Placental pericyte (primary cell): Measurements from ENCODE around the gene NOLC1.

- CAGE, long polyA plus RNA = no peak
Observed at GRCh38 chr10:100412907-100413447, 49.8 kb upstream of the WNT8B start.

GRCh38 chr10:100749663-100749971 lies 4.2 kb downstream of the PAX2 start:
- CAGE, long polyA plus RNA = no peak

DNA sequence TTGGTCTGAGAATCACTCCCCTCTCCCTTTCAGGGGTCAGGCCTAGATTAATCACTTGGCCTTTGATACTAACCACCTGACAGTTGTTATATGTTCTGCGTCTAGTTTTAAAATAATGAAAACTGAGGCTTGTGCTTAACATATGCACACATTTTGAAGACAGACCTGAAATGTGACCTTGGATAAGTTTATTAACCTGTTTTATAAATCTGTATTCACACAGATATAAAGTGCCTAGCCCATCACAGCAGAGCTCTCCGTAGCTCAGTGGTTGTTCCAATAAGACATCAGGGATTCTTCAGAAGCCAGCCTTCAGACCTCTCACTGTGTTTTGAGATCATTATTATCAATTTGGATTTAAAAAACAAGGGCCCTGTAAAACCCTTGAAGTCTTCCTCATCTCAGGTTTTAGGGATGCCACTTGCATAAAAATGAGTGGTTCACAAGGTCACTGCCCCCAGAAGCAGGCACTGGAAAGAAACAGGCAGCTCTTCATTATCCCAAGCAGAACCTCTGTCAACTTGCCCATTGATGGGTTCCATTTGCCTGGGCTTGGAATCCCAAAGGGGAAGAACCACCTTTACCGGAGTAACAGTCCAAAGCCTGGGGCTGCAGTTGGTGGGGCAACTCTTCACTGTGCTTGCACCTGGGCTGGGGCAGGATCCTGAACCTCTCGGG lies 1.1 kb downstream of the MRPL43 start:
- CAGE, long polyA plus RNA = no peak

GRCh38 chr10:100986781-100987096 lies 558 bp downstream of the MRPL43 start:
- CAGE, long polyA plus RNA = no peak

DNA sequence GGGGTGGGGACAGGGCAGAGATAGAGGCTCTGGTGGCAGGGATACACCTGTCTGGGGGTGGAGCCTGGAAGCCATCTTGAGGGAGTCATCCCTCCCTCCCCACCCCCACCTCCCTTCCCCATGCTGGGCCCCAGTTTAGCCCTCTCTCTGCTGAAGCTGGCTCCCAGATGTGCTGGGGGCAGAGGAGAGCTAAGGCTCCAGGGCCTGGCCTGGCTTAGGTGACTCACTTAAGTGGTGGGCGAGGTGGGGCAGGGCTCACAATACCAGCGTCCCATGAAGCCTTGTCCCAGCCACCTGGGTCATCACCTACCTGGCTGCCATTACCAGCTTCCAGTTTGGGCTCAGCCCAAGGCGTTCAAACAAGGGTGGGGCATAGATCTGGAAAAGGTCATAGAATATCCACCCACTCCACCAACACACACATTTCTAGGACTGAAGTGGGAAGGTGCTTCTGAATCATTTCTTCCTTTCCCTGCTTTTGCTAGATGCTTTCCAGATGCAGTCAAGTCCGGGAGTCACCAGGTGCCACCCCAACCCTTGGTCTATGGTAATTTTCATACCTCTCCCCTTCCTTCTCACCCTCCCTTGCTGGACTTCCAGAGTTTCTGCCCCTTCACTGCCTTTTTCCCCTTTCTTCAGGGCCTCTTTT lies 8.3 kb downstream of the KAZALD1 start:
- CAGE, long polyA plus RNA = no peak

DNA sequence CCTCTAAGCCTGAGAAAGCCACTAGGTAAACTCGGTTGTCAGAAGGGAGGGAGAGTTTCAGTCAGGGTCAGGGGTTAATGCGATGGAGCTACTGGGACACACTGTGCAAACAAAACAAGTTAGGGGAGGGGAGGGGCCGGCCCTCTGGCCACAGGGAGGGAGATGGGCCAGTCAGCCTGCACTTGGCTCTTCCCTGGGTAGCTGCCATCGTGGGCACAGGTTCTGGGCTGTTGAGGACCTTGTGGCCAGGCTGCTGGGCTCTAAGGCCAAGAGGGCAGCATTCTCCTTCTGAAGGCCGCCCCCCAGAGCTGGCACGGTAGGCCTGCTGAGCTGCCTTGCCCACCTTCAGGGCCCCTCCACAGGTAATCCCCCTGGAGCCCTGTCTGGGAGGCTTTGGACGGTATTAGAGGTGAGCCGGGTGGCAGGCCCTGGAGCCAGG lies 31.3 kb downstream of the KAZALD1 start:
- CAGE, long polyA plus RNA = no peak

GRCh38 chr10:101142095-101142742 lies 11.1 kb downstream of the TLX1 start:
- CAGE, long polyA plus RNA = no peak

DNA sequence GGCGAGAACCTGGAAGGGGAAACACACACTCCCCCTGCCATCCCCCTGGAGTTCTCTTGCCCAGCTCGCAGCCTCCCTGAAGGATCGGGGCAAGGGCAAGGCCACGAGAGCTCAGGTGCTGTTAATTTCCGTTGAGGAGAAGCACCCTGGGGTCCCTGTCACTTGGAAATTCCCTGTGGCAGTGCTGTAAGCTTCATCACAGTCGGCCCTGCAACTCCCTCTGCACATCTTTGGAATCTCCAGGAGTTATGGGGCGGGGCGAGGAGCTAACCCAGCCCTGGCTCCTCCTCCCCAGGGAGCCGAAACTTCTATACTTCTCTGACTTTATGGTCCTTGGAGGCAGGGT lies 15.8 kb downstream of the TLX1 start:
- CAGE, long polyA plus RNA = no peak

- CAGE, long polyA plus RNA = no peak
Observed at GRCh38 chr10:101397196-101397533, 43.2 kb downstream of the BTRC start.

DNA sequence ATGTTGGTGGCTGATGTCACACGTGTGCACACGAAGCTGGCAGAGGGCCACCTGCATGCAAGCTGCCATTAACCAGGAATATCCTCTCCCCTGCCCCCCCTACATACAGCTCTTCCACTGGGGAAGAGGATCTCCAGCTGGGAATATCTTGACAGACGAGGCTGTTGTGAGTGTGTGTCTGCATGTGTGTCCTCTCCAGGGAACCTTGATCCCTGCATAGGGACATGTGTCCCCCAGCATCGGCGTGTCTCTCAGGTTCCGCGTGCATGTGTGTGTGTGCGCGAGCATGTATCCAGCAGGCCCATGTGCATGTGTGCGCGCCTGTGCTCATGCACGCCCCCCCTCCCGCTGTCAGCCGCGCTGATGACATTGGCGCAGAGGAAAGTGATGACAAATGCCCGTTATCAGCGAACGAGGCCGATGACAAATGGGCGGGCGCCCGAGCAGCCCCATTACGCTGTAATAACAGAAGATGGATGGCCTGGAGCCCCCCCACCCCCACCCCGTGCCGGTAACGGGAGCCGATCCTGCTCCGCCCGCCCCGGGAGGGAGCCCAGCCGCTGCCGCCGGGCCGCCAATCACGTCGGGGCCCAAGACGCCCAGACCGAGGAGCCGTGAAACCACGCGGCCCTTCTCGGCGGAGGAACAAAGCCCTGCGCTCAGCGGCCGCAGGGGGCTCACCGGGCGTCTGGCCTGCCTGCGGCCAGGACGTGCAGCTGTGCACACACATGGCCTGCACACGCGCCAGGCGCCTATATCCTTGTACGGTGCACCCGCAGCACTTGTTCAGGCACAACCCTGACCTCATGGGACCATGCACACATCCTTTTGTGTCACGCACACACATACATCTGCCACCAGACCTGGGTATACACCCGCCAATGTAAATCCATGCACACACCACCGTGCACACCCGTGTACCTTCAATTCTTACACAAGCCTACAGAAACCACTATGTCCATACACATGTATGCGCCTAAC lies 21.6 kb downstream of the POLL start:
- CAGE, long polyA plus RNA = no peak

DNA sequence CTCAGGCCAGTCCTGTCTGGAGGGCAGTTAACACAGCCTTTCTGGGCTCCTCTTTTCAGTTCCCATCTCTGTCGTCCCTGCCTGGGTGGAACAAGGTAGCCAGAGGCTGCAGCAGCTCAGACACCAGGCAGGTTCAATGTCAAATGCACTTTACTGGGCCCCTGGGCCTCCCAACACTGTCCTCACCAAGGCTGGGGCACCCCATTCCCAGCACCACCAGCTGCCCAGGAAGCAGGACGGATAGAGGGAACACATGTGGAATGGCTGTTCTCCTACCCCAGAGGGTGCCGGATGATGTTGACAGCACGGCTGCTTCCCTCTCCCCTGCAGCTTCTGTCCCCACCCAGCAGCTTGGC lies 9.3 kb downstream of the POLL start:
- CAGE, long polyA plus RNA = no peak

DNA sequence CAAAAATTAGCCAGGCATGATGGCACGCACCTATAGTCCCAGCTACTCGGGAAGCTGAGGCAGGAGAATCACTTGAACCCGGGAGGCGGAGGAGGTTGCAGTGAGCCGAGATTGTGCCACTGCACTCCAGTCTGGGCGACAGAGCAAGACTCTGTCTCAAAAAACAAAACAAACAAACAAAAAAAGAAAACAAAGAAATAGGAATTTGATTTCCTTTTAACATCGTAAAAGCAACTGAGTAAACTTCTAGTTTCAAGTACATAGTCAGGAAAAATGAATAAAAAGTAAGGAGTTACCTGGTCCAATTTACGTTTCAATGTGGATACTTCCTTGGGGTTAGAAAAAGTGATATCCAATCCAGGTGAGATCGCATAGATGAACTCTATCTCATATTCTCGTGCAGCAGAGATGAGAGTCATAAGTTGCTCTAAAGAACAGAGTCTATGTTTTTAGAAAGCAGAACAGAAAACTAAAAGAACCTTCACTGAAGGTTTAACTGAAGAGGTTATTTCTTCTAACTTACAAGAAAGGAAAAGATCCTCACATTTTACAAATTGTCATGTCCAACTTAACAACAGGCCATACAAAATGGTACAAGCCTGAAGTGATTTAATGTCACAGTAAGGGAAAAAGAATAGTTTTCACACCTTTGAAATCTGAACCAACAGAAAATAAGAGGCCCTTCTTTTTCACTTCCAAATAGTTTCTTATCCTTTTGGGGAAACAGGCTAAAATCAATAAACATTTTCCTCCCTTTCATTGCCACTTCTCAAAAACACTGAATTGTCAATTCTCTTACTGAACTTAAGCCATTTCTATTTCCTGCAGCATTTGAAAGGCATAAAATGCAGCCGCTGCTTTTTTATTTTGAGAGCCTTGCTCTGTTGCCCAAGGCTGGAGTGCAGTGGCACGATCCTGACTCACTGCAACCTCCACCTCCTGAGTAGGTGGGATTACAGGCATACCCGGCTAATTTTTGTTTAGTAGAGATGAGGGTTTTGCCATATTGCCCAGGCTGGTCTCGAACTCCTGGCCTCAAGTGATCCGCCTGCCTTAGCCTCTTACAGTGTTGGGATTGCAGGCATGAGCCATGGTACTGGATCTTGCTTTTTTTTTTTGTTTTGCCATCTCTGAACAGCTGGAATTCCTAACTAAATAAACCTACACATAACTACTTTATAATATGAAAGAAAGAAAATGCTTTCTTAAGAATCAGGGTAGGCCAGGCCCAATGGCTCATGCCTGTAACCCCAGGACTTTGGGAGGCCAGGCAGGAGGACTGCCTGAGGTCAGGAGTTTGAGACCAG lies 7.9 kb downstream of the OGA start:
- CAGE, long polyA plus RNA = no peak

DNA sequence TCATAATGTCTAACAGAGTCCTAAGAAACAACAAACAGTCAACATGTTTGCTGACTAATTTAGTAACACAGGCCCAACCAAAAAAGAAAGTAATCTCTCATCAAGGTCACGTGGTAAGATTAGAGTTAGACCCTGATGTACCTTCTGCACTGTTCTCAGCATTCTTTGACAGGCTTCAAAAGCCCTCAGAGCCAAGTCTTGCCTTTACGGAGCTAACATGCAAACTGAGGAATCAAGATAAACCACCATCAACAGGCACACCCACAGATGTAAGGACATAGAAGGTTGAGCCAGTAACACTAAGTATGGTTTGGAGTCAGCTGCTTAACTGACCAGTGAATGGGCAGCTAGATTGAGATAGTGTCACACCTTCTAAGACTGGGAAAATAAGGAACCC lies 15.2 kb upstream of the KCNIP2 start:
- CAGE, long polyA plus RNA = no peak

DNA sequence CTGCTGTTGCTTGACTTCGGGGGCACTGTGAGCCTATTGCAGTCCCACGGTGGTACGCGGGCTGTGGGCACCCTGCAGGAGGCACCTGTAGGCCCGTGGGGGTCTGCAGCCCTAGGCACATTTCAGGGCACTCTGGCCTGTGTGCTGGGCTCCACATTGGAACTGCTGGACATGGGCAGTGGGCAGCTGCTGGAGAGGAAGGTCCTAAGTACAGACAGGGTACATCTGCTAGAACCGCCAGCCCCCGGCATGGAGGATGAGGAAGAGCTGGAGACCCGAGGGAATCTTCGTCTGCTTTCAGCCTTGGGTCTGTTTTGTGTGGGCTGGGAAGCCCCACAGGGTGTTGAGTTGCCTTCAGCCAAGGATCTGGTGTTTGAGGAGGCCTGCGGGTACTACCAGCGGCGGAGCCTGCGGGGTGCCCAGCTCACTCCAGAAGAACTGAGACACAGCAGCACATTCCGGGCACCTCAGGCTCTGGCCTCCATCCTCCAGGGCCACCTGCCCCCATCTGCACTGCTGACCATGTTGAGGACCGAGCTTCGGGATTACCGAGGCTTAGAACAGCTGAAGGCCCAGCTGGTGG lies 1.3 kb downstream of the HPS6 start:
- CAGE, long polyA plus RNA = no peak

DNA sequence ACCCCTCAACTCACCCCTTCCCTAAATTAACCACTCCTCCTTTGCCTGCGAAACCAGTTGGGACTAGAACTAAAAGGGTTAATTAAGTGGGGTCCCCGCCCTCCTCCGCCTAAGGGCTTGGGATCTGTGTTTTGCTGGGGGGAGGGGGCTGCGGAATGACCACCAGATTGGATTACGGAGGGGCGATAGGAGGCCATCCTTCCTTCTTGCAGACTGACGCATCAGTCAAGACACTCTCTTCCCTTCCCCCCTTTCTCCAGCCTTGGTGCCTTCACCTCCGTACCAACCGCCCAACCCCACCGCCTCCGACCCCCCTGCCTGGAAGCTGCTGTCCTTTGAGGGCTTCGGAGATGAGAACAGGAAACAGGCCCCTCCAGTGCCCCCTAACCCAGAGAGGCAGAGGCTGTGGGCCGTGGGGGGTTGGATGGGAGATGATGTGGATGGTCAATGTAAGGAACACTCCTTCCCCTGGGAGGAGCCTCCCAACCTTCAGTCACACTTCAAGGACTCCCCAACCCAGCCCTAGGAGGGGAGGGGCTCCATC lies 909 bp upstream of the LDB1 start:
- CAGE, long polyA plus RNA = no peak

DNA sequence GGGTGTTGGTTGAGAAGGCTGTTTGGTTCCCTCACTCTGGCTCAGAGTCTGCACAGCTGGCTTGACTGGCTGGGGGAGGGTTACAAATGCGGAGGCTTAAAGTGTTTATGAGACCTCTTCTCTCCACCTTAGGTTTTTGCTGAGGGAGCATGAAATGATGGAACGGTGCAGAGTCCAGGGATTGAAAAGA lies 1.5 kb upstream of the LDB1 start:
- CAGE, long polyA plus RNA = no peak

- CAGE, long polyA plus RNA = no peak
Observed at GRCh38 chr10:102151284-102151832, 831 bp upstream of the NOLC1 start.

GRCh38 chr10:102151833-102153103 lies at the start of gene NOLC1:
NOLC1 (plus strand) TSS chr10:102152389.
- CAGE, long polyA plus RNA = no peak

- CAGE, long polyA plus RNA = no peak
Observed at GRCh38 chr10:102175356-102175781, 23.2 kb downstream of the NOLC1 start.

DNA sequence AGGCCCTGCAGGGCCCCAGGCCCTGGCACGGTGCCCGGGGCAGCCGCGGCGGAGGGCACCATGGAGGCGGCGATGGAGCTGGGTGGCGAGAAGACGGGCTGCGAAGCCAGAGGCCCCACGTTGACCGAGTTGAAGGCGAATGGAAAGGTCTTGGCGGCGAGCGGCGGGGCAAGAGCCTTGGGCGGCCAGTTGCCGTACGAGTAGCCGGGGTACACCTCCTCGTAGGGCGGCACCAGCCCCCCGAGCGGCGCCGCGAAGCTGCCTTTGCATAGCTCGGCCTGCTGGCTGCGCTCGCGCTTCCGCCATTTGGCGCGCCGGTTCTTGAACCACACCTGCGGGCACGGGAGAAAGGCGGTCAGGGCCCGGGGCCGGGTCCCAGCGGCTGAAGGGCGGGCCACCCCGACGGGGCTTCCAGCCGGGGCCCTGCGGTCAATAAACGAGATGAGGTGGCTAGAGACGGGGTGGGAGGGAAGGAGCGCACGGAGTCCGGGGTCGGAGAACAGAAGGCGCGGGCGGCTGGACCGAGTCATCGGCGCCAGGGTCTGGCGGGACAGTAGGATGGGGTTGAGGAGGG lies 4.8 kb downstream of the ELOVL3 start:
- CAGE, long polyA plus RNA = no peak